ENCODE data around the gene CCDC110.

- PRO-cap: no peak
These were observed 38.0 kb downstream of the ACSL1 start for GRCh38 chr4:184787654-184788320.

- PRO-cap: no peak
These were observed 19.6 kb downstream of the ACSL1 start for GRCh38 chr4:184805995-184806677.

GRCh38 chr4:184811436-184812734 is 13.9 kb downstream of the ACSL1 start:
- PRO-cap: no peak

DNA sequence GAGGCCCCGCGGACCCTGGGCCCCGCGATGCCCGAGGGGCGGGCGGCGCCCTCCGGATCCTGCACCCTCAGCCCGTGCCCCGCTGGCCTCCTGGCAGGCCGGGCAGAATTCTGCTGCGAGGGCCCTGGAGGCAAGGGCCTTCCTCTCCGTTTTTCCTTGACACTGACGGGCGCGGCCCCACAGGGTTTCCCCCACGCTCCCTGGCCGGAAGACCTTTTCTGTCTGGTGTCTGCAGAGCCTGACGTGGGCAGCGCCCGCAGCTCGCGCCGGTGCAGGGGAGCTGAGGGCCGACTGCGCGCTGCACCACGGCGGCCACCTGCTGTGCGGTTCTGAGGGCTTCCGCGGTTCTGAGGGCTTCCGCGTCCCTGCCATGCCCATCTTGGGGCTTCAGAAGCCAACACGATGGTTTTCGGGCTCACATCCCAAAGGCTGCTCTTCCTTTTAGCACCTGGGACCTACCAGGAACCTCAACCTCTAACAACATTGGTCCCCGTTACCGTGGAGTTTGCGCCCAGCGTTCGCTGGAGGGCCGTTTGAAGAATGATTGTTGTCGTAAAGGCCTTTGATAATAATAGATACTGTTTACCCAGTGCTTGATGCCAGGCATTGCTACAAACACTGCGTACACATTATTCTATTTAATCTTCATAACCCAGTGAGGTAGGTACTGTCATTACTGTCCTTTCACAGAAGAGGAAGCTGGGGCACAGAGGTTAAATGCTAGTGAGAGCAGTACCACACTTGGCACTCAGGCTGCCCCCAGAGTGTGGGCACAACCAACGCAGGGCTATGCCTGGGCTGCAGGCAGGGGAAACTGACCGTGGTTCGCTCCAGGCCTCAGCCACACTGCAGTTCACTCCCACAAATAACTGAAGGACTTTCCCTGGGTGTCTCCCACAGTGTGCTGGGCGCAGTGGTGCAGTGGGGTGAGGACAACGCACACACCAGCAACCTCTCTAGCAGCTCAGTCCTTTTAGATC is 834 bp upstream of the ACSL1 start:
- PRO-cap: no peak

- PRO-cap: no peak
These were observed 21.1 kb upstream of the ACSL1 start for GRCh38 chr4:184846730-184847313.

DNA sequence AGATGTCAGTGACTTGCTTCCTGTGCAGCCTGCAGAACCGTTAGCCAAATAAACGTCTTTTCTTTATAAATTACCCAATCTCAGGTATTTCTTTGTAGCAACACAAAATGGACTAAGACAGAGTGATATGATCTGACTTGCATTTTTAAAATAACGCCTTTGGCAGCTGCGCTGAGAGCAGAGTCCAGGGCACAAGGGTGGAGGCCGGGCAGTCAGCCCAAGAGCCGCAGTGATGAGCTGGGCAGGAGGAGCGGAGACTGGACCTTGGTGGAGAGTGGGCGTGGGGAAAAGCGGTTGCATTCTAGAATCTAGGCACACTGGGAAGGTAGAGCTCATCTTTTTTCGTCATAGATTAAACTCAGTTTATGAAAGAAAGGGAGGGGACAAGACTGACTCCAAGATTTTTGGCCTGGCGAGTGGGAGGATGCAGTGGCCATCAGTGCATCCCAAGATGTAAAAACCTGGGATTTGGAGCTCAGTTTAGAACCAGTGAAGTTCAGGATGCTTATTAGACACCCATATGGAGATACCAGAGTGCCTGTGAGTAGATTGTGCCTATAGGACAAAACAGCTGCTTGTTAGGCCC is 56.6 kb upstream of the ACSL1 start:
- PRO-cap: no peak

DNA sequence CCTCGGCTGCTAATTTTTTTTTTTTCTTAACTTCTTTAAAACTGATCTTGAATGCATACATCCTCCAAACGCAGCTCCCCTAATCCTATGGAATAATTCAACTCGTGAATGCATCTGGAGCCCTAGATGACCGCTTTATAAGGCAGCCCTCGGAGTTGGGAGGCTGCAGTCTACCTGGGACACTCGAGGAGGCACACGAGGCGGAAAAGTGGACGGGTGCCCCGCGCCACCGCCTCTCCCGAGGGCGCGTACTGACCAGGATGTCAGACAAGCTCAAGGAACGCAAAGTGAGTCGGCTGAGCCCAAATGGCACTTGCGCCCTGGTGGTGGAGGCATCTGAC is 349 bp downstream of the HELT start:
- PRO-cap: no peak

DNA sequence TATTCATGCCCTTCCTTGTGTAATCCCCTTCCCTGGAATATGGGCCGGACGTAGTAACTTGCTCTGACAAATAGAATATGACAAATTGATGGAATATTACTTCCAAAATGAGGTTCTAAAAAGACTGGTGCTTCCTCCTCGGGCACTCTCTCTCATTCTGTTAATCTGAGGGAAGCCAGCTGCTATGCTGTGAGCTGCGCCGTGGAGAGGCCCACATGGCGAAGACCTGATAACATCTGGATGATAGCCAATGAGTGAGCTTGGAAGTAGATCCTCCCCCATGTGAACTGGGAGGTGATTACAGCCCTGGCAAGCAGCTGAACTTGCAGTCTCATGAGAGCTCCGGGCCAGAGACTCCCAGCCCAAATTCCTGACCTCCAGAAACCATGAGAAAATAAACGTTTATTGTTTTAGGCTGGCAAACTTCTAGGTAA is 27.2 kb upstream of the SLC25A4 start:
- PRO-cap: no peak

GRCh38 chr4:185471192-185472300 is at the start of gene CCDC110:
TSS of gene CCDC110 (minus strand) at chr4:185471733.
- PRO-cap: bidirectional peak, plus-strand start at chr4:185471491, minus-strand start at chr4:185471103

GRCh38 chr4:185716952-185717338 is 95.0 kb downstream of the SORBS2 start:
- PRO-cap: unidirectional peak, minus-strand start at chr4:185717161

GRCh38 chr4:185721198-185721666 is 90.8 kb downstream of the SORBS2 start:
- PRO-cap: no peak

GRCh38 chr4:185774706-185775180 is 37.3 kb downstream of the SORBS2 start:
- PRO-cap: no peak

- PRO-cap: no peak
These were observed 1.2 kb downstream of the SORBS2 start for GRCh38 chr4:185810461-185811566.

- PRO-cap: no peak
These were observed 1.0 kb upstream of the SORBS2 start for GRCh38 chr4:185812840-185813576.

DNA sequence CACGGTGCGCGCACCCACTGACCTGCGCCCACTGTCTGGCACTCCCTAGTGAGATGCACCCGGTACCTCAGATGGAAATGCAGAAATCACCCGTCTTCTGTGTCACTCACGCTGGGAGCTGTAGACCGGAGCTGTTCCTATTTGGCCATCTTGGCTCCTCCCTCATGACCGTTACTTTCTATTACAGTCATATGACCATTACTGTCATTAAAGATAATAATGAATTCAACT is 47.2 kb downstream of the TLR3 start:
- PRO-cap: no peak

DNA sequence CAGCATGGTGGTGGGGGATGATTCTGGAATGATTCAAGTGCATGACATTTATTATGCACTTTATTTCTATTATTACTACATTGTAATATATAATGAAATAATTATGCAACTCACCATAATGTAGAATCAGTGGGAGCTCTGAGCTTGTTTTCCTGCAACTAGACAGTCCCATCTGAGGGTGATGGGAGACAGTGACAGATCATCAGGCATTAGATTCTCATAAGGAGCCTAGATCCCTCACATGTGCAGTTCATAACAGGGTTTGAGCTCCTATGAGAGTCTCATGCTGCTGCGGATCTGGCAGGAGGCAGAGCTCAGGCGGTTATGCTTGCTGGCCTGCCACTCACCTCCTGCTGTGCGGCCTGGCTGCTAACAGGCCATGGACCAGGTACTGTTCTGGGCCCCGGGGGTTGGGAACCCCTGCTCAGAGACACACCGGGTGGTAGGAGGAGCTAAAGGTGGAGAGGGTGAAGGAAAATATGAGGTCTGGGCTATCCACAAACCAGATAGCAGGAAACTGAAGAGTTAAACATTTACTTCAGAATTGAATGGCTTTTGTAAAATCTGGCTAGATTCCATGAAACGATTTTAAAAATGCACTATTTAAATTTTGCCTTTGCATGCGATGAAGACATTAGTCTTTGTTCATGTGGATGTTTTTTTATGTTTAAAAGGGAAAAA is 5.9 kb upstream of the F11 start:
- PRO-cap: no peak

GRCh38 chr4:186700620-186701773 is 22.7 kb downstream of the FAT1 start:
- PRO-cap: unidirectional peak, plus-strand start at chr4:186701366; unidirectional peak, plus-strand start at chr4:186701507

GRCh38 chr4:186725789-186726435 is 2.3 kb upstream of the FAT1 start:
- PRO-cap: bidirectional peak, plus-strand start at chr4:186725907, minus-strand start at chr4:186725854

DNA sequence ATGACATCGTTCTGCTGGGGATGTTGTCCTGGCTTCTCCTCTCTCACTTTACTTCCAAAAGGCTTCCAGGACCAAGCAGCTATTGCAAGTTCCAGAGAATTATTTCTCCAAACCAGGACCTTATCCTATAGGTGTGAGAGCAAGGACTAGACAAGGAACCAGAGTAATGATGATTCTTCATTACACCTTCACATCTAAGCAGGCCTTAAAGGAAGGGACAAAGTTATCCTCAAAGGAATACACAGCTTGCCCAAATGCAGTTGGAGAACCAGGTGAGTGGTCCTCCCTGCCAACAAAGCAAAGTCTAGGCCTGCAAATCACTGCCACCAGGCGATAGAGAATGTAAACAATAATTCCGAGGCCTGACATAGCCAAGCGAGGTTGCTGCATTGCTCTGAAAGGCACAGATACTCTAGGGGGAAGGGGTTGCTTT is 178.1 kb upstream of the FAT1 start:
- PRO-cap: no peak

DNA sequence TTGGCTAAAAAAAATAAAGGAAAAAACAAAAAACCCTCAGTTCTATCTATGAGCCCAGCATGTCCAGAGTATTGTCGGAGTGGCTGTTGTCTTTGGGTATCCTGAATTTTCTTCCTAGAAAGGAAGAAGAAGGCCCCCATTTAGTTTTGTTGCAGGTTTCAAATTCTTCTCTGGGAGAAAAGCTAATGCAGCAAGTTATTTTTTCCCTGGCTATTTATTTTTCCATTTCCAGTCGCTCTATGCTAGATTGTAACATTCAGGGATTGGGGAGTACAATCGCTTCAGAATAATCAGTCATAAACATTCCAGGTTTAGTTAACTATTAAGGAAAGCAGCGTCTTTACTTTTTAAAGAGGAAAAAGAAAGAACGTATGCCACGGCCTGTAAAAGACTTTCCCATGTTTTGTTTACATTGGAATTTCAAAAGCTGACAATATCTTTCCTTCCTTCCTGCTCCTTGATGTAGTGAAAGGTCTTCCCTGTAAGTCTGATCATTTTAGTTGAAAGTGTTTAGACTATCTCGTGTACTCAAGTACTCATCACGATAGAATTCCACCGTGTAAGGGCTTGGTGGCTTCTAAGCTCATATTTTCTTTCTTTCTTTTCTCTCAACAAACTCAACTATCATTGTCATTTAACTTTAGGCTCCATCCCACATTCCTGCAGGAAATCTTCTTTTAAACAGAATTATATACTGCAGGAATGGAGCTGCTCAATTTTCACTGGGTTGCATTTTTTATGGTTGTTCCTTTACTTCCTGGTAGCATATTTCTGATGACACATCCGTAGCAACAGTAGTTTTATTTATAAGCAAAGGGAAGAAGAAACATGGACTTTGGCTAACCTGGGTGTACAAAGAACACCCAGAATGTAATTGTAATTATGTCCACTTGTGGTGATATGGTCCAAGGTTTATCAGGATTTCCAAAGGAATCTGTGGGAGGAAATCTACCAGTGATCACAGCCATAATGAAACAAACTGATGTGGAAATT is 213.0 kb upstream of the FAT1 start:
- PRO-cap: no peak